Placental pericyte (primary cell): ENCODE data around the genes GJC1 and HIGD1B.

DNA sequence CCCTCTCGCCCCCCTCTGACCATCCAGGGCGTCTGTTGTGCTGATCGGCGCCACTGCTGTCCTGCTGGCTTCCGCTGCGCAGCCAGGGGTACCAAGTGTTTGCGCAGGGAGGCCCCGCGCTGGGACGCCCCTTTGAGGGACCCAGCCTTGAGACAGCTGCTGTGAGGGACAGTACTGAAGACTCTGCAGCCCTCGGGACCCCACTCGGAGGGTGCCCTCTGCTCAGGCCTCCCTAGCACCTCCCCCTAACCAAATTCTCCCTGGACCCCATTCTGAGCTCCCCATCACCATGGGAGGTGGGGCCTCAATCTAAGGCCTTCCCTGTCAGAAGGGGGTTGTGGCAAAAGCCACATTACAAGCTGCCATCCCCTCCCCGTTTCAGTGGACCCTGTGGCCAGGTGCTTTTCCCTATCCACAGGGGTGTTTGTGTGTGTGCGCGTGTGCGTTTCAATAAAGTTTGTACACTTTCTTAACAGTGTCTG is 7.6 kb downstream of the GRN start:
- CAGE, long polyA plus RNA, result no peak

- CAGE, long polyA plus RNA, result no peak
Observed at GRCh38 chr17:44502561-44502902, 674 bp downstream of the GPATCH8 start.

DNA sequence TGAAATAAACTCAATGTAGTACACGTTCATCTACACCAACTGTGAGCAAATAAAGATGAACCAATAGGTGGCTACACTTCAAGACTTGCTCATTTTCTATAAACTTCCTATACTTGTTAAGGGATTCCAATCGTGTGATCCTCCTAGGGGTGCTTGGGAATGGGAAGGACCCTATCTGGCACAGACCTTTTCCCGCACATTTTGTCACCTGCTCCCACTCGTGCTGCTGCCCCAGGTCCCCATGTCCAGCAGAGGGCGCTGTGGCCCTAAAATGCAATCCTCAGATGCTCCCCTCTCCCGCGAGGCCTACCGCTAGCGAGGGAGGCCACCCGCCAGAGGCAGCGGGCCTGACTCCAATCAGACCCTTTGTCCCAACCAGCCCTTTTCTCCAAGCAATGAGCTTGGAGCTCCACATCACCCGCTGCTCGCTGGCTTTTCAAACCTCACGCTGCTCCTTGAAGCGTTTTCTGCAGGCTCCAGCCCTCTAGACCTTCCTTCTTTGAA is 23.8 kb upstream of the FZD2 start:
- CAGE, long polyA plus RNA, result no peak

GRCh38 chr17:44793038-44793413 is 34.2 kb downstream of the ADAM11 start:
- CAGE, long polyA plus RNA, result no peak

GRCh38 chr17:44829363-44830340 is at the start of gene GJC1:
Gene GJC1 (minus strand): TSS chr17:44830287.
- CAGE, long polyA plus RNA, result no peak

- CAGE, long polyA plus RNA, result no peak
Observed at GRCh38 chr17:44830540-44830951, 459 bp upstream of the GJC1 start.

- CAGE, long polyA plus RNA, result no peak
Observed at GRCh38 chr17:44847488-44848021, at the start of gene HIGD1B. Gene HIGD1B (plus strand): TSS chr17:44847883.

DNA sequence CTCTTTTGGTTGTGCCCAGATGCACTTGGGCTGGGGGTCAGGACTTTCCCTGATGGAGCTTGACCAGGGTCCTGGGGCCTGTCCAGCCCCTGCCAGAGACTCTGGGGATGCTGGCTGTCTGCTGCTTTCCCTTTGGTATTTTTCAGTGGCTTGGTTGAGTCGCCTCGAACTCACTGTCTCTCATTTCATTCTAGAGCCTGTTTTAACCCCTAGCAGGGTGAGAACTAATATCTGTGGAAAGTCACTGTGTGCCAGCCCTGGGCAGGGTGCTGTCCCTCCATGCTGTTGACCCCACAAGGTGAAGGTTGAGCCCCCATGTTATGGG is 33.0 kb downstream of the DCAKD start:
- CAGE, long polyA plus RNA, result no peak

DNA sequence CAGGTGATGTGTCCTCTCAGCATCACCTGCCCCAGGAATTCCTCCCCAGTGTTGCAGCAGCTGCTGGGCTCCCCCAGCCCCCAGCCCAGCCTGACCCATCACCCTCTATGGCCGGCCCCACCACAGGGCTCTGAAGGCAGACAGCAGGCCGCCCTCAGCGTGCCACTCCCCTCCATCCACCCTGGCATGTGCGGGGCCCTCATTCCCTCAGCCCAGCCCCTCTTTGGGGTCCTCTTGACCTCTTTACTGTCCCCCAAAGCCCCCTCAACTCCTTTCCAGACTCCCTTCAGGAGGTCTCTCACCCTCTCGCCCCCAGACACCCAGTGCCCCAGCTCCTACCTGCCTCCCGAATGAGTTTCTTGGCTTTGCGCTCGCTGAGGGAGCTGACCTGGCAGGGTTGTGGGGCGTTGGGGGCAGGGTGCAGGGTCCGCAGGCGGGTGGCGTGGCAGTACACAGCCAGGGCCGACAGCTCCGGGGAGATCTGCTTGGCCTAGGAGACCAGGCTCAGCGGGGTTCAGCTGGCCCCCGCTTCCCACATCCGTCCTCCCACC is 17.5 kb downstream of the PLCD3 start:
- CAGE, long polyA plus RNA, result no peak

- CAGE, long polyA plus RNA, result no peak
Observed at GRCh38 chr17:45116525-45116957, 15.8 kb downstream of the PLCD3 start.

DNA sequence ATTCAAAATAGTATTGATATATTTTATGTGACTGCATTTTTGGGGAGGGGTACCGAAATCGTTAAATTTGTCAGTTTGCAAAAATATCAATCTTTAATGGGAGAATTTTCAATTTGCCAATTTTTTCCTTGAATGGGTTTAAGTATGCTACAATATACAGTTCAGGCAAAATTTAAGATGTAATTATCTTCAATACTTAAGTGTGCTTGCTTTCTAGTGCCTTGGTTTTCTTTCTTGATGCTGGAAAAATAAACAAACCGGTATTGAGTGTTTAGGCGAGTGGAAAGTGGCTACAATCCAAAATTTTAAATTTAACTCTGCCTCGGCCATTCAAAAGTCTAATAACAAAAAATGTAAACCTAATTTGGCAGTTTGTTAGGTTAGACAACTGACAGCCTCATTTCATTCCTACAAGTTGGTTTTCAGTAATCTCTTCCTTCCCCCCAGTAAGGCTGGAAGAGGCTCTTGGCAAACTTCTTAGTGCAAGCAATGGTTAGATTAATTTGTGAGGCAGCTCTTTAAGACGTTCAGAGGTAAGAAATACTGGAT is 2.5 kb downstream of the HEXIM1 start:
- CAGE, long polyA plus RNA, result no peak

- CAGE, long polyA plus RNA, result no peak
Observed at GRCh38 chr17:45169280-45169883, 7.7 kb downstream of the HEXIM2 start.

DNA sequence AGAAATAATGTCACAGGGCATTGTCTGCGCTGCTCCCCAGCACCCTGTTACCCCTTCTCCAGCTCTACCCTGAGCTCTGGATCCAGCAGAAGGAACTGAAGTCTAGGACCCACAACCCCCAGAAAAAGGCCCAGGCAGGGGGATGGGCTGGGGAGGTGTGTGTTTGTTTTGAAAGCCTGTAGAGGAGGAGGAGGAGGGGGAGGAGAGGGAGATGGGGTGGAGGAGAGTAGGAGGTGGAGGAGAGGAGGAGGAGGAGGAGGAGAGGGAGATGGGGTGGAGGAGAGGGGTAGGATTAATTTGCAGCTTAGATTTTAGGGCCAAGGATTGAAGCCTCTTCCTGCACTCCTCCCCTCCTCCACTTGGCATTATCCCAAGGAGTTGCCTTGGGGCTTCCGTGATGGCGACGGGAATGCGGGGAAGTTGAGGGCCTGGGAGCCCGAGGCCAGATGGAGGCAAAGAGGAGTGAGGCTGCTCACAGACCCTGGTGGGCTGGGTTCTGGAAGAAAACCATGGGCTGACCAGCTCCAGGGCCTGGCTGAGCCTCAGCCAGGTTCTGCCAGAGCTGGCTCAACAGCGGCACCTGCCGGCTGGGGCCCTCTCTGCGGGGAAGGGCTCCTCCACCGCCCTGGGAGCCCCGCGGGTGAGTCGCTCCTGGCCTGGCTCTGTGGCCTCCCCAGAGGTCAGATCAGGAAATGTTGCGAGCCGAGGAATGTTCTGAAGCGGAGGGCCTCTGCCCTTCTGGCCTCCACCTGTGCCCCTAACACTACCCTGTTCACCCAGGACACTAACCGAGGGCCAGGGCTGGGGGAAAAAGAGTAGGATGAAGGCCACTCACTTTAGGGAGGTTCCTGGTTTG is 24.1 kb upstream of the FMNL1 start:
- CAGE, long polyA plus RNA, result no peak

- CAGE, long polyA plus RNA, result no peak
Observed at GRCh38 chr17:45293267-45294489, 23.1 kb downstream of the MAP3K14 start.

DNA sequence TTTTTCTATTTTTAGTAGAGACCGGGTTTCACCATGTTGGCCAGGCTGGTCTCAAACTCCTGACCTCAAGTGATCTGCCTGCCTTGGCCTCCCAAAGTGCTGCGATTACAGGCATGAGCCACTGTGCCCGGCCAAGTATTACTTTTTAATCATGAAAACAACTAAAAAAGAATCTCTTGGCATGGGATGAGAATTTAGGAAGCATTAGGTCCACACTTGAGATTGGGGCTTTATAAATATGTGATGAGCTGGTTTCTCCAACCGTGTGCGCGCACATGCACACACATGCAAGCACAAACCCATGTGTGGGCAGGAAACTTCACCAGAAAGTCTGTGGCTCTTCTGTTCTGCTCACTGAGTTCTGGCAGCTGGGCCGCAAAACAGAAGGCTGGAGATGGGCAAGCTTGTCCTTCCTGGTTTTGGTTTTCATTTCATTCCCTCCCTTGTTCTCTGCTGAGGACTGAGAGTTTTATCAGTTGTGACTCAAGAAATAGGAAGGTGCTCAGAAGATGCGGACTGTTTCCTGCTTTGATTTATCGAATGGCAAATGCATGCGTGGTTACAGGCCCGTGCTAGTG is 14.3 kb downstream of the MAP3K14 start:
- CAGE, long polyA plus RNA, result no peak

- CAGE, long polyA plus RNA, result no peak
Observed at GRCh38 chr17:45311552-45312471, 5.0 kb downstream of the MAP3K14 start.

GRCh38 chr17:45313946-45314719 is 2.7 kb downstream of the MAP3K14 start:
- CAGE, long polyA plus RNA, result no peak

GRCh38 chr17:45394356-45395695 is 37.8 kb downstream of the ARHGAP27 start:
- CAGE, long polyA plus RNA, result no peak

GRCh38 chr17:45396548-45397688 is 35.8 kb downstream of the ARHGAP27 start:
- CAGE, long polyA plus RNA, result no peak

GRCh38 chr17:45418437-45419265 is 14.0 kb downstream of the ARHGAP27 start:
- CAGE, long polyA plus RNA, result no peak